Foreskin fibroblast (primary cell): ENCODE results near the gene NPY5R.

DNA sequence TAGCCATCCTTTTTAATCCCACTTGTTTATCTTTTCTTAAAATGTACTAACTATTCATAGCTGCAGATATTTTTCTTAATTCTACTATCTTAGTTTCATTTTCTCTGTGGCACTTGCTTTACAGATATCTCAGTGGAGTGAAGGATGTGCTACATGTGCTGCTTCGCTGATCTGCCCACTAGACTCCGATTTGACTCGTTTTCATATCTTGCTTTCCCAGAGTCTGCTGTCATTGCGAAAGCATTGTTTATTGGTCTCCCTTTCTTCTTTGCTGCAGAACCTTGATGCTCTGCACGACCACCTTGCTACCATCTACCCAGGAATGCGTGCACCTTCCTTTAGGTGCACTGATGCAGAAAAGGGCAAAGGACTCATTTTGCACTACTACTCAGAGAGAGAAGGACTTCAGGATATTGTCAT, 30.6 kb downstream of the GUCY1B1 start:
- RRBS = no CpG with 5 or more reads among the region's 6 CpGs

- RRBS = no CpG with 5 or more reads among the region's 1 CpG
Observed at GRCh38 chr4:156182374-156182788, 228.7 kb upstream of the CTSO start.

DNA sequence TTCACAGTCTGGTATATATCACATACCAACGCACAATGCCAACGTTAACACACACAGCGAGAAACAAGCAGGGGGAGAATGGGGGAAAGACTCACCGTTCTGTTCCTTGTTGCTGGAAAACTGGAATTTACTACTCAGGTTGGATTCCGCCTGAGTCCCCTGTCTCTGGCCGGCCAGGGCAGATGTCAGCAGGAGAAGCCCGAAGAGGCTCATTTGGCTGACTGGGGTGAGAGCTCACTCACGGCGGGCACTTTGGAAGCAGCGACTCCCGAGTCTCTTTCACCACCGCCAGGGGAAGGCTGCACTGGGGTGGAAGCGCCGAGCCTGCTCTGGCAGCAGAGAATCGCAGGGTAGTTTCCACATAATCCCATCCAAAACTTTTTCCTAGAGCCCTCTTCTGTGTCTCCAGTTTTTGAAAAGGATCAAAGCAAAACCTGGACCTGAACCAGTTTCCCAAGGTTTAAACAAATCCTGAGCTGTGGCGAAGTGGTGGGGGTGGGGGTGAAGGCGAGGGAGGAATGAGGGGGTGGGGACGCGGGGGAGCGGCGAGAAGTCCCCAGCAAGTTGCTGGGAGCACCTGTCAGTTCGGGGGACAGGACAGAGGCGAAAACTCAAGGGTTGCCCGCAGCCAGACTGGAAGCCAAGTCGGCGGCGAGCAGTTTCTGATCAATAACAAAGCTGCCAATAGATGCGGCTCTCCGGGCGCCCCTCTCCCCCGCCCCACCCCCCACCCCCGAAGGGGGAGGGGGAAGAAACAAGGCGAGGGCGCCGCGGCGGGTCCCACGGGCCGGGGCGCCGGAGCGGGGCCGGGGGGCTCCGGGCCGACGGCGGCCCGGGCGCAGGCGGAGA, 684 bp downstream of the PDGFC start:
- RRBS = 4% methylated on average over 6 of the region's 50 CpGs

DNA sequence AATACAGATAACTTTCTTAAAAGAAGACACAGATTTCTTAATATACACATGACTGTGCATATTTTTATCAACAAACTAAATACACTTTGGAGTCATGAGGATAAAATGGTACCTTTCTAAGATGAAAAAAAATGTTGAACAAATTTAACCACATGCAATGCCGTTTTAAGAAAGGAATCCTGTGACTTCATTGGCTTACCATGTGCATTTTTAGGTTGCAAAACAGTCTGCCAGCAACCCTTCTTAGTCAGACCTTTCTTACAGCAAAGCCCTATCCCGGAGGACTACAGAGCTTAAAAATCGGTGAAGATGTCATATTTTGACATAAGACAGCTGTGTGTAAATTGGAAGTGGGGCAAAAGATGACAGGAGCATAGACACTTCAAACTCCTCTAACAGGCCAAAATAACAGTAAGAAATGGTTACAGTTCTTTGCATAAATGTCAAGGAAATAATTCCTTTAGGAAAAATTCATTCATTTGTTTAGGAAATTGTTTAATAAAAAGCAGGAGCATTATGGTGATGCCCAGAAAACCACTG, 51.6 kb downstream of the GASK1B start:
- RRBS = no CpG with 5 or more reads among the region's 3 CpGs

DNA sequence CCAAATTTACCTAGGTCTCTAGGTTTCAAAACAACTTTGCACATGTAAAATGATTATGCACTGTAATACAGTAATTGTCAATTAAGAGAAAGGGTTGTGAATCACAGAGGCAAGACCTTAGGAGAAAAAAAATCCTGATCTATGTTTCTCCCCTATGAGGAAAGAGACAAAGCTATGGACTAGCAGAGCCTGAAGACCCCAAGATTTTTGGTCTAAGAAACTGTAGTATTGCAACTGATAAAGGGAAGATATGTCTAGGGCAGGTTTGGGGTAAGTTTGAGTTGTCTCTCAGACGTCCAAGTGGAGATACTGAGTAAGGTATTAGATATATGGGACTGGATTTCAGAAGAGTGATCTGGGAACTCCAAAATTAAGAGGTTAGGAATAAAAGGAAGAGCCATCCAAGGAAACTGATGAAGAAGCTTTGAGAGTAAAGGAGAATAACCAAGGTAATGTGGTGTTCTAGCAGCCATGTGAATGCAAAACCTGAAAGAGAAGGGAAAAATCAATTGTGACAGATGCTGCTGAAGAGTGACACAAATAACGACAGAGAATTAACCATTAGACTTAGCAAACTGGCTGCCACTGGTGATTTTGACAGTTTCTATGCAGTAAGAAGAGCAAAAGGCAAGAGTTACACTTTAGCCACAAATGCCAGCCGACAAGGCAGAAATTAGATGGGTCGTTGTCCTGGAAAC, 13.3 kb upstream of the TMEM144 start:
- RRBS = no CpG with 5 or more reads among the region's 4 CpGs

DNA sequence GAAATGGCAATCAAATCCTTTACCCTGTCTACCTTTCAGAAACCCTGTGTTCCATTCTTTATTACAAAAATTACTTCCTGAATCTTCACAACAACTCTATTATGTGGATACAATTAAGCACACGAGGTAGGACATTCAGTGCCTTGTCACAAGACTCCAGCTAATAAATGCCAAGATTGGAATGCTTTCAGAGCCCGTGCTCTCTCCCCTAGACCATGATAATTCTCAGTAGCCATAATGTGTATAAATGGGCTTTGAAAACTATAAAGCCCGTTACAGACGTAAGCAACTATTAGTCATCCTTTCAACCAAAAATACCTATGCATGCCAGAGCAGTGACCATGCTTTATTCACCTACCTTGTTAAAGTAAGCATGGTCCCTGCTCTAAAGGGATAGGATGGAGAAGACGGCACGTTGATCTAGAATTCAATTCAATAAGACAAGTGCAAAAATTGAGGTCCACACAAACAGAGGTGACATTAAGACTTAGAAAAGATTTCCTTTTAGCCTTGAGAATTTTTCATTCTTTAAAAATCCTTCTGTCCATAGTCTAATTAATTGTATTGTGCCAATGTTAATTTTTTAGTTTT, 2.5 kb downstream of the RXFP1 start:
- RRBS = no CpG with 5 or more reads among the region's 6 CpGs

DNA sequence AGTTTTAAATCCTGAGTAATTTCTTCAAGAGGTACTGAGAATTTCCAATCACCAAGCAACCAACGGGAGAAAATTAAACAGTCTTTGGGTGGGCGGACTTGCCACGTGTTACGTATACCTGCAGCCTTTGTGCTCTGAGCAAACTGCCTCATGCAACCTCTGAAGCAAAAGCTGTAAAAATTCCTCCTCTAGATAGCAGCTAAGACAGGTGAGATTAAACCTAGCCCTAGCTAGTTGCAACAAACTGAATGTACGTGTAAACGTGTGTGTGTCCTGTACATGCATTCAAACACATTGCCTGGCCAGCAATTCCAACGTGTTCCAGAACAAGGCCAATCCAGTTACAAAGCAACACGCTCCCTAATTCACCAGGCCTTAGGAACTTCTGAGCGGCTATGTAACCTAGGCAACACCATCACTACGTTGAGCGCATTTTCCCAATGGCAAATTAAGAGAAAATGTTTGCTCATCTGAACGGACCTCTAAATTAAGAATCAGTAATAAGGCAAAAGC, 907 bp downstream of the PPID start:
- RRBS = no CpG with 5 or more reads among the region's 12 CpGs

DNA sequence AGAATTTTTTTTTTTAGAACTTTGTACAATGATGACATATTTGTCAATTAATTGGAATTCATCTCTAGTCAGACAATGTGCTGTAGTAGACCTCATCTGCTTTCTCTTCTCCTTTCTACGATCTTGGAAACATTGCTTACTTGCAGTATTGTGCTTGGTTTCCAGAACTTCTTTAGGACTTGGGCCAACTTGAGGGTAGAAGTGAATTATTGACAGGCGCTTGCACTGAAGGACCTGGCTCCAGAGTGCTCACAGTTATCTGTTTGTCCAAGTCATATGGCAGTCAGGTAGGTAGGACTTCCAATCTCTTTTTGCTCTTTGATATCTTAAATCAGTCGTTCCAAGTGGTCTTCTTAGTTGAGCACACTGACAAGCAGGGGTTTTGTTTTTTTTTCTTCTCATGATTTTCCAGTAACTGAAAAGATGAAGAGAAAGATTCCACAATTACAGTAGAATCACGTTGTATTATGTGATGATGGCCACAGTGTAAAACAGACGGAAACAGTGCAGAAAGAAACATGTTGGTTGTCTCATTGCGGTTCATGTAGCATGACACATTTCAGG, 39.7 kb downstream of the FNIP2 start:
- RRBS = no CpG with 5 or more reads among the region's 6 CpGs

- RRBS = no CpG with 5 or more reads among the region's 2 CpGs
Observed at GRCh38 chr4:158818699-158819124, 49.9 kb downstream of the FNIP2 start.

DNA sequence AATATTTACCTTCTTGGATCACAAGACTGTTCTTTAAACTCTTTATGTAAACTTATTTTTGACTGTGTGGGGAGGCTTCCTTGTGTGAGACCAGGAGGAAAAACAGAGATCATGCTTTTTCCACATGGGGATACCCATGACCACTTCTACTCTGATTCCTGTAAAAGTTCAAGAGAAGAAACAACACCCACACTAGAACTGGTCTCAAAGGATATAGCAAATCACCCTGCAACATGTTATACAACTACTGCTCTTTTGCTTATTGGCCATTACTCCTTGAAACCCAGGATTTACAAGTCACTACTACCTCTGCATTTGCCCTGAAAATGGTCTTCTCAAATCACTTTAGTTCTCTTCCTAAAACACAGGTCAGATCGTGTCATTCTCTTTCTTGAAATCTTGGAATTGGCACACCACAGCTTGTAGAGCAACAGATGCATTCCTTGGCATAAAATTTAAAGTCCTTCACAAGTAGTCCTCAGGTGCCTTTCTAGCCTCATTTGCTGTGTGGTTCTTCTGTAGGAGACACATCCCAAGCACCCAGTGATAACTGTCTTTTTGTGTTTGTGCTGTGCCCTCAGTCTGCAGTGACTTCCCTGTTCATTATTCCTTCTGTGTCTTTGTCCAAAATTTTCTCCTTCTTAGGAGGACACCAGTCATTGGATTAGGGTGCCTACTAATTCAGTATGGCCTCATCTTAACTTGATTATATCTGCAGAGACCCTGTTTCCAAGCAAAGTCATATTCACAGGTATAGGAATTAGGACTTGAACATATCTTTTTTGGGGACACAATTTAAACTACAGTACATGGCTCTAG, 51.5 kb downstream of the FNIP2 start:
- RRBS = no CpG with 5 or more reads among the region's 1 CpG

- RRBS = no CpG with 5 or more reads among the region's 5 CpGs
Observed at GRCh38 chr4:158824622-158825285, 55.9 kb downstream of the FNIP2 start.

DNA sequence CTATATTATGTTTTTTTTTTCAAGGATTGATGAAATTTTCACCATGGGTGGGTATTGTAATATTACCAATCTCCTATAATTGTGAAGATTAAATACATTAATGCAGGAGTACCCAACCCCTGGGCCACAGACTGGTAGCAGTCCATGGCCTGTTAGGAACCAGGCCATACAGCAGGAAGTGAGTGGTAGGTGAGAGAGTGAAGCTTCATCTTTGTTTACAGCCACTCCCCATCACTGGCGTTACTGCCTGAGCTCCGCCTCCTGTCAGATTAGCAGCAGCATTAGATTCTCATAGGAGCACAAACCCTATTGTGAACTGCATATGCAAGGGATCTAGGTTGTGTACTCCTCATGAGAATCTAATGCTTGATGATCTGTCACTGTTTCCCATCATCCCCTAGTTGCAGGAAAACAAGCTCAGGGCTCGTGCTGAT, 15.1 kb downstream of the RAPGEF2 start:
- RRBS = no CpG with 5 or more reads among the region's 3 CpGs

- RRBS = no CpG with 5 or more reads among the region's 6 CpGs
Observed at GRCh38 chr4:159228948-159229682, 126.2 kb downstream of the RAPGEF2 start.

DNA sequence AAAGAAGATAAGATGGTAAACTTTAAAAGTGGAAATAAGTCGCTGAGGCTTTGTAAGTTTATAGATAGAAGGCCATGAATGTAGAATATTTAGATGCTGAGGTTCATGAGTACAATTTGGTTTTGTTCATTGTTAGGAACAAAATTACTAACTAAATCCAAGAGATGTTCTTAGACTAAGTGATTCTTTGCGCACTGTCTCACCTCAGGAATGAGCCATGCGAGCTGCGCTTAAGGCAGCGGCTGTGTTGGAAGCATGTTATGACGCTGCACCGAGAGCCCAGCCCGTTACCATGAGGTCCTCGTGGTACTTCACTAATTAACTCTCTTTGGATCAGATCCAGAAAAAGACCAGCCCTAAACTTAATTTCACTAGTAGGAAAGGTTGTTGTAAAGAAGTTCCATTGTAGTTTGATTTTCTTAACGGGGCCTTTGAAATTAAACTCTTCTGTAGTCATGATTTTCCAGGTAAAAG, 166.2 kb downstream of the RAPGEF2 start:
- RRBS = no CpG with 5 or more reads among the region's 10 CpGs

- RRBS = no CpG with 5 or more reads among the region's 5 CpGs
Observed at GRCh38 chr4:159278432-159278932, 175.6 kb downstream of the RAPGEF2 start.

GRCh38 chr4:159317223-159317613, 214.3 kb downstream of the RAPGEF2 start:
- RRBS = no CpG with 5 or more reads among the region's 5 CpGs

DNA sequence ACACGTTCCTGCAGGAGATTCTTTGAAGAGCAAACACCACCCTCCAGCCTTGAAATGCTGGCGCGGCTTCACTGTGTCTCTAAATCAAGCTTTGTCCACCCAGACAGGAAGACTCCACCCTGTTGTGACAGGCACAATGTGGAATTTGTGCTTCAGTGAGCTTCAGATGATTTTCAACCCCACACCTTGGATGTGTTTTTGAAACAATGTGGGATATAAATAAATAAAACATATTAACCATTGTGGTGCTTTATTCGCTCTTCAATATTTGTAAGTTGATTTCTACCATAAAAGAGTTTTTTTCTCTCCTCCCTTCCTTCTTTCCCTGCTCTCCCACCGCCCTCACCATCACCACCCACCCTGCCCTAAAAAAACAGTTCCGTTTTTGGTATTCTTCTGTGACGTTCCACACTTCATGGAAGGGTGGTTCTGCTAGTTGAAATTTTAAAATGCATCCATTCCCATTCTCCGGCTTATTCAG, 264.2 kb downstream of the RAPGEF2 start:
- RRBS = no CpG with 5 or more reads among the region's 8 CpGs

GRCh38 chr4:163185939-163186396, 19.3 kb upstream of the NAF1 start:
- RRBS = no CpG with 5 or more reads among the region's 3 CpGs

- RRBS = 3% methylated on average over 46 of the region's 88 CpGs
Observed at GRCh38 chr4:163343815-163344823, at the start of gene NPY5R. TSS of gene NPY5R (plus strand) at chr4:163343892.